LNCaP clone FGC (cell line): ENCODE results near the genes SMPX, CBLL2, MAGEB5 and TASL.

DNA sequence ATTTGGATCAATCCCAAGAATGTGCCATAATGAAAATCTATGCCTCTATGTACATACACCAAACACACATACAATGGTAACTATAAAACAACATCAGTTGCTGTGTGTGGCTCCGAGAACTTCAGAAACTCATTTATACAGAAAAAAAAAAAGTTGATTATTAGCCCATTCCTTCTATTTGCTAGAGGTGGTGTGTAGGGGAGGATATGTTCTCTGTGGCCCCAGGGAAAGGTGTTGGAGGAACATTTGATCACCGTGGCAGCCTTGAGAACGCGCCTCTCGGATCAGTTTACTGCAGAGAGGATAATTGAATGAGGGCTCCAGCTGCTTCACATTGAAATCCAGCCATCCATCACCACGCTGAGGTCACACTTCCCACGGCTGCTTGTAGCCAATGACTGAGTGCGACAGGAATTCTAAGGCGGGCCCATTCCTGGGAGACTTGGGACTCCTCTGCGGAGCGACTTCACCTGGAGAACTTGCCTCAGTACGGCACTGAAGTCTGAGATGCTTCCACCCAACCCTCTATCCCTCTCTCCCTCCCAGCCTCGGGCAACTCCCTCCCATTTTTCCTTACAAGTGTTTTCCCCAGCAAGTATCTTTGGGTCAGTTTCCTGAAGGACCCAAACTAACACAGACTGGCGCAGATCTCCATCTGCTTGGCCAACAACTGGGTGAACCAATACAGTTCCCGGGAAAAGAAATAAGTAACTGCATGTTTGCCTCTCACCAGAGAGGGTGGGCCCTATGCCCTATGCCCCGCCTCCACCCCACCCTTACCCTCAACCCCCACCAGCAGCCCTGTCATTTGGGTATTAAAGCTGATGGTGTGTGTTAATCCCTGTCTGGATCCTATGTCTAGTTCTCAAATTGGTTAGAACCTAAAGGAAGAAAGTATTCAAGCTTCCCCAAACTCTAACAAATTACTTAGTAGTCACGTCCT, 19.3 kb downstream of the SMPX start:
- RRBS, 2 experiments = no CpG with 5 or more reads among the region's 17 CpGs

- RRBS, 2 experiments = 75 to 78% methylated on average over 4 to 5 of the region's 16 CpGs
Observed at GRCh38 chrX:21757718-21758366, at the start of gene SMPX. SMPX (minus strand) TSS chrX:21758116.

- RRBS, 2 experiments = no CpG with 5 or more reads among the region's 14 CpGs
Observed at GRCh38 chrX:22272714-22273134, at the start of gene CBLL2. CBLL2 (plus strand) TSS chrX:22272913.

DNA sequence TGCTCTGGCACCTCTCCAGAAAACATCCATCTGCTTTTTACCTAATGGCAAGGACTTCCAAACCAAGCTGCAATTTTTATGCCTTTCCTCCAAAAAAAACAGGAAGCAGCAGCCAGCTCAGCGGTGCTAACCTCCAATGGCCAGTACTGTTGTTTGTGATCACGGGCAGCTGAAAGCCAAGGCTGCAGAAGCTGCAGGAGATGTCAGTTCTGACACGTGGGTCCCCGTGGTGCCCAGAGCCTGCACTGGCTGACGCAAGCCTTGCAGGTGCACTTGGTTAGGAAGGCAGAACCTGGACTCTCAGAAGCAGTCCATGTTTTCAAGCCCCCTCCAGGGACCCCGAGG, 313.6 kb upstream of the DDX53 start:
- RRBS, 2 experiments = no CpG with 5 or more reads among the region's 6 CpGs

DNA sequence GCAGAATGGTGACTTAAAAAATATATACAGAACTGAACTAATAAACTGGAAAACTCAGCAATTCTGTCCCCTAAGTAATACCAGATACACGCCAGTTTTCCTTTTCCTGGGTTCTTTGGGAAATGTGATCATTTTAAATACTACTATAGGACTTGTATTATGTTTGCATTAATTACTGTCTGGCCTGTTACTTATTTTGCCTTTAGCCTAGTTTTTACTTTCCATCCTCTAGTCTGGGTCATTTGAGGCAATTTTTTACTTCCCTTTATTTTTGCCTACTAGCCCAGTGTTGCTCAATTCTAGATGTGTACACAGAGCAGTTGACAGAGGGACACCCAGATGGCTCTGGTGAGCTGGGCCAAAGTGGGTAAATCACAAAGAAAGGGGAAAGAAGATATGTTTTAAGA, 35.9 kb downstream of the APOO start:
- RRBS, 2 experiments = no CpG with 5 or more reads among the region's 1 CpG

DNA sequence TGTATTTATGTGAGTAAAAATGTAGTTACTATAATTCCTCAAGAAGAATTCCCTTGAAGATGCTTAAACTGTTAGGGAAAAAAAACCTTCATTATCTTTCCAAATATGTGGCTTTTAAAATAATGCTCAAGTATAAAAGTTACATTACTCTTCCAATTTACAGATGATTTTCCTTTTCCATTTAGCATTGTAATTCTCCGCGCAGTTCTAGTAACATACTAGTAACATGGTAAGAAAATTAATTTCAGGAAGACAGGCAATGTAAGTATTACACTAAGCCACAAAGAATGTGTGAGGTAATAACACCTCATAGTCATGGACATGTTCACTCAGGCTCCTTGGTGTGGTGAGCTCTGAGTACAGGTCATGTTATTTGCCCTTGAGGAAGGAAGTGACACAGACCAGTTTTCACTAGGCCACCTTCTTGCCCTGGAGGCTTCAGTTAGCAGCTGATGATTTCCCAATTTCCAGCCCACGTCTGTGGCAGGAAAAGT, 6.8 kb downstream of the APOO start:
- RRBS, 2 experiments = no CpG with 5 or more reads among the region's 3 CpGs

DNA sequence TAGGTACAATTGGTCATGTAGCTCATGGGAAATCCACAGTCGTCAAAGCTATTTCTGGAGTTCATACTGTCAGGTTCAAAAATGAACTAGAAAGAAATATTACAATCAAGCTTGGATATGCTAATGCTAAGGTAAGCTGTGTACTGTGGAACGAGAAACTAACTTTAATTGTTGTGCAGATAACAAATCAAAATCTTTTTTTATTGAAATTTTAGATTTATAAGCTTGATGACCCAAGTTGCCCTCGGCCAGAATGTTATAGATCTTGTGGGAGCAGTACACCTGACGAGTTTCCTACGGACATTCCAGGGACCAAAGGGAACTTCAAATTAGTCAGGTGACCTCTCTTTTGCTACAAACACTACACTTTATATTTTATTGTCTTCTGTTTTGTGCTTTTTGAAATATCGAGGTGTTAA, 2.7 kb downstream of the EIF2S3 start:
- RRBS, 2 experiments = no CpG with 5 or more reads among the region's 6 CpGs

DNA sequence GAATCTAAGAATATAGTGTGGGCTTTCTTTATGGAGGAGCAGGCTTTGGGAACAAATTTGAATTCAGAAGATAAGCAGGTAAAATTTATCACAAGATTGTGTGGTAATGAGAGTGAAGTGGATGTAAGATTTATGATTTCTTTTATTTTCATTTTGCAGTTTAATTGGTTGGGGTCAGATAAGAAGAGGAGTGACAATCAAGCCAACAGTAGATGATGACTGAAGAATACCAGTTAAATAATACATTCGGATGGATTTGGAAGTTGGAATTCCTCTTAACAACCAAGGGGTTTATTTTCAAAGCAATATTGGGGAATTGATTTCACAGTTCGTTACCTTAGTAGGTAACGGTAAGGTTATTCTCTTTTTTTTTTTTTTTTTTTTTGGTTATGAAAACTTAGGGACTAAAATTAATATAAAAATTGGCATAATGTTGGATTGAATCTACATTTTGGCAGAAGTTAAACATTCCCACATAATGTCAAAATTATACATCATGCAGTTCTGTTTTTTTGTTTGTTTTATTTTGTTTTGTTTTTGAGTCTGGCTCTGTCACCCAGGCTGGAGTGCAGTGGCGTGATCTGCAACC, 21.9 kb downstream of the EIF2S3 start:
- RRBS, 2 experiments = no CpG with 5 or more reads among the region's 4 CpGs

- RRBS, 2 experiments = no CpG with 5 or more reads among the region's 8 CpGs
Observed at GRCh38 chrX:24880665-24881137, 135.1 kb downstream of the ARX start.

DNA sequence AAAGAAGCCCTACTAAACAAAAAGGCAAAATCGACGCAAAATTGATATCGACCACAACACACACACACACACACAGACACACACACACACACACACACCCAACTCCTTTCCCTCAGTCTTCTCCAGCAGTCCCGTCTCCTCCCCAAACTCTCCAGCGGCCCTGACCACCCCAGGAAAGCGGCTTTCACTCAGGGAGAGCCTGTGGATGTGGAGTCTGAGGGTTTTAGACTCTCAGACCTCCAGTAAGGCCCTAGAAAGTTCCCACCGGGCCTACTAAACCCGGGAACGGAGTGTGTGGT, 14.0 kb downstream of the ARX start:
- RRBS, 2 experiments = 98 to 100% methylated on average over 2 of the region's 9 CpGs

GRCh38 chrX:25003050-25003648, 12.6 kb downstream of the ARX start:
- RRBS, 2 experiments = 55 to 61% methylated on average over 12 of the region's 37 CpGs

- RRBS, 2 experiments = 0 to 10% methylated on average over 5 to 6 of the region's 60 CpGs
Observed at GRCh38 chrX:25013449-25013812, 2.3 kb downstream of the ARX start.

- RRBS, 2 experiments = no CpG with 5 or more reads among the region's 4 CpGs
Observed at GRCh38 chrX:26215995-26216284, at the start of gene MAGEB5. MAGEB5 (plus strand) TSS chrX:26216169.

DNA sequence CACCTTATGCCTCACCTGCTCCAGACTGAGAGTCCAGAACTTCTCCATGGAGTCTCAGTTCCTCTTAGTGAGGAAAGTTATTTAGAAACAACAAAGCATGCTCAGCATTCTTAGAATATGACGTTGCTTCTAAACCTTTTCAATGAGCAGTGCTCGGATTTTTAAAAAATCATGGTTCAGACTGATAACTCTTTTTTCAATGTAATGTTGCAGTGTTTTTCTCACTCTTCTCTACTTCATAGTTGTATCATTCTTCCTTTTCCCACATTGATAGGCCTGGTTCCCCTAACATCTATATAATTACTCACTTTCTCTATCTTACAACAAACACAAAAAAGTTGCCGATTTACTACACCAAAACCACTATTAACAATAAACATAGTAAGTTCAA, 106.2 kb upstream of the IL1RAPL1 start:
- RRBS, 2 experiments = no CpG with 5 or more reads among the region's 3 CpGs

DNA sequence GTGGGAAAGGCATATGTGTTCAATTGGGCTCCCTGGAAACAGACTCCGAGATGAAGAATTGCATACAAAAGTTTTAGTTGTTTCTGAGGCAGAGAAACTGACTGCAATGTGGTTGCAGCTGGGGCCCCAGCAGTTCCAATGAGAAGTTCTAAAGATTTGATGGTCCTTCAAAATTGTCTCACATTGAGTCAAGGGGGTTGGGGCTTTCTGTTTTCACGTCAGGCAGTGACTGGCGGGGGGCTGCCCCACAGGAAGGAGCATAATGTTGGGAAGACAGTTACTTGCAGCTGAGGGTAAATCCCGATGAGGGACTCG, 12.4 kb downstream of the IL1RAPL1 start:
- RRBS, 2 experiments = no CpG with 5 or more reads among the region's 5 CpGs

DNA sequence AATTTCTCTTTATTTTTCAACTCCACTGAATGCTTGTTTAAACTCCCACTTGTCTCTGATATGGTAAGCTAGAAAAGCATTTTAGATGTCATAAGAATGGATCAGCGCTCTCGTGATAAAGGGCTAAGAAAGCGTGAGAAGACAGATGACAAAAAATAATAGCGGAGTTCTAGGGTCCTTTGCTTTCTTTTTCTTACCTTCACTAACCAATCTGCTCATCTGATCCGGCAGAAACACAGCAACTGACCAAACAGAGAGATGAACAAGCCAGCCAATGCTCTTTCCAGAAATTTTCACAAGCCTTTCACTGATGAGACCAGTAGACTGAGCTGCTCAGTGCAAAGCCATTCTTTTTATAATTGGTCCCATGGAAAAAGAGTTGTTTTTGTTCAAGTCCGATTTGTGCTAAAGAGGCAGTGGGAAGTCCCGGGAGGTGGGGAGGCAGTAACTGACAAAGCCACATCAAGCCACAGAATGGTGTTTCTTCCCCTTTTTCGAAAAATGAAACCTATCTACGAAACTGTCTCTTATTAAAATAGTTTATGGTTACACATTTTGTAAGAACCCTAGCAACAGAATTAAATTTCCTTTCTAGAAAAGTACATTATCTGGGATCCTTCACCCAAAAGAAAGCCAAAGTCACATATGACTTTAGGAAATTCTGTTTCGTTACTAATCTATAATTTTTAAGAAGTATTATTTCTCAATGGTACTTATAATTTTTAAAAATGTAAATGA, at the start of gene TASL:
TSS of gene TASL (minus strand) at position 326 of the 738 bp plus-strand sequence.
- RRBS, 2 experiments = no CpG with 5 or more reads among the region's 10 CpGs

- RRBS, 2 experiments = no CpG with 5 or more reads among the region's 5 CpGs
Observed at GRCh38 chrX:30627745-30628231, 25.4 kb upstream of the GK start.

- RRBS, 2 experiments = no CpG with 5 or more reads among the region's 8 CpGs
Observed at GRCh38 chrX:31435412-31436169, 363.8 kb upstream of the FTHL17 start.

- RRBS, 2 experiments = no CpG with 5 or more reads among the region's 4 CpGs
Observed at GRCh38 chrX:31993644-31994029, 921.8 kb upstream of the FTHL17 start.